Left lobe of liver (tissue), 1 donor: Measurements from ENCODE around the gene PEX5L.

- PRO-cap = no peak
Measured at GRCh38 chr3:177515871-177516581, 318.7 kb upstream of the TBL1XR1 start.

DNA sequence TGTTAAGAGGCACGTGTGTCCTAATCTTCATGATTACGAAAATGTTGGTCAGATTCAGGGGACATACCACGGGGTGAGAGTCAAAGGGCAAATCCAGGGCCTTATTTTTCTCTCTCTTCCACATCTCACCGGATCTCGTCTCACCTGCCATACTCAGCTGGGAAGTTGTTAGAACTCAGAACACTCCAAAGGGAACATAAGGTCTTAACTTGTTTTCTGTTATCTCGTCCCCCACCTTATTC lies 475.3 kb upstream of the TBL1XR1 start:
- PRO-cap = no peak

- PRO-cap = no peak
Measured at GRCh38 chr3:178707808-178708119, 171.5 kb downstream of the KCNMB2 start.

GRCh38 chr3:179316207-179316576 lies 6.6 kb upstream of the ZNF639 start:
- PRO-cap = no peak

GRCh38 chr3:179563409-179563940 lies 749 bp downstream of the ACTL6A start:
- PRO-cap = unidirectional peak, minus-strand start at chr3:179563661

GRCh38 chr3:179719666-179720530 lies 67.1 kb downstream of the USP13 start:
- PRO-cap = no peak

DNA sequence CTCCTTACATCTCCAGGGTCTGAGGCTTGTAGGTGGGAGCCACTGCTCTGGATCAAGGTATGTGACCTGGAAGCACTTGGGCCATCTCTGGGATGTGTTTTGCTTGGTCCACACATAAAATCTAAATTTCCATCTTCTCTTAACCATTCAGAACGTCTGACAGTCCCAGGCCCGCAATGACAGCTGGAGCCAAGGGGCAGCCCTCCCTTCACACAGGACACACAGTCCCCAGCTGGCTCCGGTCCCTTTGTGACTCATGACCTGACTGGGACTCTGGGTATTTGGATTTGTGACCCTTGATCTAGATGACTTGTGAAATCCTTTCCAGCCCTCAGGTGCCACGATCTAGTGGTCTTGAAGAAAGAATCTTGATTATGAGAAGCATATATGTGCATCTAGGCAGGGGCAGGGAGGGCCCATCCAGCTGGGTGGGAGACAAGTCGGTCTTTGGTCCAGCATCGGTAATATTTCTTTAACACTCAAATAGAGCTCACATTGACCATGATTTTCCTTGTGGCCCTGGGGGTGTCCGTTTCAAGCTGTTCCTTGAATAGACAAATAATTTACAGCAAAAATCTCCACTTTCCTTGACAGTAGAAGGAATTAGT lies 80.1 kb downstream of the USP13 start:
- PRO-cap = no peak

DNA sequence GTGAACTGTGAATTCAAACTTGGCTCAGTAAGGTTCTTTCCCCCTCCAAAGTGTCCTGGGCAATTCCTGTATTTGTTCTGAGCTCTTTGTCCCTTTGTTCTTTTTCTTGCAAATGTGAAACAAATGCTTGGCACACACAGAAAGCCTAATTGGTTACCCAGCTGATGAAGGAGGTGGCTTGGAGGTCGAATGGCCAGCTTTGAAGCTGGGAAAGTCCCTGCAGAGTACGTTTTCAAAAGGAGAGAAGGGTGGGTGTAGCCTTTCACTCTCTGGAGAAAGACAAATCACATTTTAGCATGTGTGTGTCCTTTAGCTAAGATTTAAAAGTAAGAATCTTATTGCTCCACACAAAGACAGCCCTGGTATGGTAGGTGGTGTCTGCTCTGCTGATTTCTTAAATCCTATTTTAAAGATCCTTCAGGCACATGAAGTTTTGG lies 154.4 kb downstream of the PEX5L start:
- PRO-cap = no peak

DNA sequence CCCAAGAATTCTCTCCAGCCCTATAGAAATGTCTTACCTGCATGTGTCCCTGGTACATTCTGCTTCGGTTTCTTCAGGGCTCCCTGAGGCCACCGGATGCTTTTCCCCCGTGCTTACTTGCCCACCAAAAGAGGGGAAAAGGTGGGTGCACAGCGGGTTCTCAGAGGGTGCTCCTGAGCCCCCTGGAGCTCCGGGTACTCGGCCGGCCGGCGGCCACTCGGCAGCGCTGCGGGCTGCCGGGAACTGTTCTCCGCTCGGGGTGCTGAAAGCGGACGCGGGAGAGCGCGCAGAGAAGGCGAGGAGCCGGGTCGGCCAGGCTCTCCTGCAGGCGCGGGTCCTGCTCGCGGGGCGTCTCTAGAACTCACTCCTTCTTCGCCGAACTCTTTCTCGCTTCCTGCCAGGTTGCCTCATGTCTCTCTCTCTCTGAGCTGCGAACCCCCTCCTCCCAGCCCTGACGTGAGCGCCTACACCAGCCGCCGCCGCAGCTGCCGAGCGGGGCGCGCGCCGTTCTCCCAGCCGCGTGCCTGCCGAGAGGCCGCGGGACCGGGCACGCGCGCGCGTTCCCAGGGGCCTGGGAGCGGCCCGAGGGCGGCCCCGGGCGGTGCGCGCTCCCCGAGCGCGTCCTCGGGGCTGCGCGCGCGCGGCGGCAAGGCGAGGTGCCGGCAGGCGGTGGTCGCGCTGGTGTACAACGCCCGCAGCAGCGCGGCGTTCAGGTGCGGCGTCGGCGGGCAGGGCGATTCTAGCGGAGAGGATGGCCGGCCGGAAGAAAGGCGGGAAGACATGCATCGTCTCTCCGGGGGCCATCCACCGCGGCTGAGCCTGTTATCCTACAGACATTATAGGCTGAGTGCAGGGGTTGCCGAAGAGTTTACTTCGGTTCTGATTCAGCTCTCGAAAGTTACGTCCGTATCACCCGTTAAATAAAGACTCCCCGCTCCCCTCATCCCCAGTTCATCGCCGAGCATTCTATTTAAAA lies at the start of gene PEX5L:
Gene PEX5L (minus strand): TSS at position 396 of the 976 bp plus-strand sequence.
- PRO-cap = no peak

GRCh38 chr3:180913686-180913949 lies 1.1 kb downstream of the FXR1 start:
- PRO-cap = no peak

- PRO-cap = no peak
Measured at GRCh38 chr3:181694784-181695868, 16.6 kb upstream of the SOX2 start.

GRCh38 chr3:181715995-181716476 lies 4.3 kb downstream of the SOX2 start:
- PRO-cap = no peak

DNA sequence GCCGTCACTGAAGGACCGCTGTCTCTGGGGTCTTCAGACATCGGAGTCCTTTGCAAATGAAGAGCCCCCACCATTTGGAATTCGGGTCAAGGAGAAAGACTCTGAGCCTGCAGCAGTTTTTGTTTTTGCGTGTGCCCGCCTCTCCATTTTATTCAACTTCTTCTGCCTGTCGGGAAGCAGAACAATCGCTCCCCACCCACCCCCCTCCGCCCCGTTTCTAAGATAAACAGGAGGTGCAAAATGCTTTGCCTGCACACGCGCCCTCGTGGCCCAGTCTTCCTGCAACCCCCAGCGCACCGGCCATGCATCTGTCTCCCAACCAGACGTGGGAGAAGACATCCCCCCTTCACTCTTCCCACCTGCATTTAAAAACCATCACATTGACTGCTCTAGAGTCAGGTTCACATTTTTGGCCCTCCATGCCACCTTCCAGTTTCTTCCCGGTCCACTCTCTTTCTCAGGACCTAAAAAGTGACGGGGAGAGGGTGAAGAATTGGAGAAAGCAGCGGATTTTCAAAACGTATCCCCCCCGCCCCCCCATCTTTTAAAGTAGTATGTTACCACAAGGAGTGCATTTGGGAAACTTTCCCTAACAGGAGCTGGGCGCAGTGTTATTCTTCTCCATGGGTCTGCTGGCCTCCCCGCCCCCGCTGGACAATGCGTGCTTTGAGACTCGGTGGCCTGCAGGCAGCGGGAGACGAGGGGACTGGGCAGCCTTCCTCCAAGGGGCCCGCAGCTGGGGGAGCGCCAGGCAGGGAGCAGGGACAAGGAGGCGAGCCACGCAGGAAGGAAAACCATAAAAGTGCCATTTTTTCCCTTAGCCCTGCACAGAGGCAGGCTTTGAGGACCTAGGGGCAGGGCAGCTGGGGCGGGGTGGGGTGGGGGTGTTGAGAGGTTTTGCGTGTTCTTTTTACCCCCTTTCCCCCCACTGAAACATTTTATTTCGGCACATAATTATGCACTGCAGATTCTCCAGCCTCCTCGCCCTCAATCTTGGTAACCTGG lies 13.9 kb downstream of the SOX2 start:
- PRO-cap = no peak

DNA sequence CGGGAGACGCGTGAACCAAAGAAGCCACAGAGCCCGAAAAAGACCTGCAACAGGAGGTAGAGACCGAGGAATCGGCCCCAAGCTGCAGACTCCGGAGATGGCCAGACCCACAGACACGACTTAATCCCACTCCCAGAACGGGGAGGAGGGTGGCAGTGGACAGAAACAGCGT lies 314 bp upstream of the ATP11B start:
- PRO-cap = no peak

- PRO-cap = no peak
Measured at GRCh38 chr3:182794977-182795879, 1.9 kb downstream of the ATP11B start.

DNA sequence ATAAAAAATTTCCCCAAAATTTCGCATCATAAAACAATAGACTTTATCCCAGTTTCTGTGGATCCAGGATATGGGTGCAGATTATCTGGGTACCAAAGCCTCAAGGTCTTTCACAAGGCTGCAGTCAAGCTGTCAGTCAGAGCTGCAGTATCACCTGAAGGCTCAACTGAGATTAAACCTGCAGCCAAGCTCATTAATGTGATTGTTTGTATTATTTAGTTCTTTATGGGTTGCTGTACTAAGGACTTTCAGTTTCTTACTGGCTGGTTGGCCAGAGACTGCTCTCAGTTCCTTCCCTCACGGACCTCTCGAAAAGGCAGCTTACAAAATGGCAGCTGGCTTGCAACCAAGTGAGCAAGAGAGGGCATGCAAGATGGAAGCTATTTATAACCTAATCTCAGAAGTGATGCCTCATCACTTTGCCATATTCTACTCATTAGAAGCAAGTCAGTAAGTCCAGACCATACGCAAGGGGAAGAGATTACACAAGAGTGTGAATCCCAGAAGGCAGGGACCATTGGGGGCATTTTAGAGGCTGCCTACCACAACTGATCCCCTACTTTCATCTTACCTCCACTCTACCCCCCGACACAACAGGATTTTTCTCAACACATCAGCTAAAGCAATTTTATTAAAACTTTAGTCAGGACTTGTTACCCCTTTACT lies 54.8 kb downstream of the DCUN1D1 start:
- PRO-cap = no peak

GRCh38 chr3:183178592-183179149 lies 16.1 kb upstream of the LAMP3 start:
- PRO-cap = no peak

- PRO-cap = no peak
Measured at GRCh38 chr3:183265990-183266807, 13.1 kb downstream of the B3GNT5 start.

GRCh38 chr3:183357615-183358177 lies 70.7 kb downstream of the MCF2L2 start:
- PRO-cap = no peak

DNA sequence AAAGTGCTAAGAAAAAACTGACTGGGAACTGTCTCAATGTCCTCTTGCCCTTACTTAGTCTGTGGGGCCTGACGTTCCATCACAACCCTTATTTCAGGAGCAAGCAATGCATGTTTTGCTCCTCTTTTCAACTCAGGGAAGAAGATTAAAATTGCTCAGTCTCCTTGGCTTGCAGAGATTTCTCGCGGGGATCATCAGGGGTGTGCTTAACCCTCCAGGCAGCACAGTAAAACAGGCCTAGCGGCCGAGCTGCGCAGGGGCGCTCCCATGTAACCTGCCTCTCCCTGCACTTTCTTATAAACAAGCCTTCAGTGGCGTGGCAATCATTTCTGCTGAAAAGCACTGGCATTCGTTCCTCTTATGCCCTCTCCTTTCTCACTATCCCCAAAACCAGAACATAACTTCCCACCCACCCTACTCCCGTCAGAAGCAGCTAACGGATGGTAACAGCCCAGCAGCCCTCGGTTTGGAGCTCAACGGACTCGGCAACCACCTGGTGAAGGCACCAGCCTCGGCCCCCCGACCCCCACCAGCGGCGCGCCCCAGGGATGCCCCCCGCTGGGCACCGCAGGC lies 1.2 kb downstream of the MCF2L2 start:
- PRO-cap = no peak